ENCODE measurements around the genes JAGN1 and BRK1.

DNA sequence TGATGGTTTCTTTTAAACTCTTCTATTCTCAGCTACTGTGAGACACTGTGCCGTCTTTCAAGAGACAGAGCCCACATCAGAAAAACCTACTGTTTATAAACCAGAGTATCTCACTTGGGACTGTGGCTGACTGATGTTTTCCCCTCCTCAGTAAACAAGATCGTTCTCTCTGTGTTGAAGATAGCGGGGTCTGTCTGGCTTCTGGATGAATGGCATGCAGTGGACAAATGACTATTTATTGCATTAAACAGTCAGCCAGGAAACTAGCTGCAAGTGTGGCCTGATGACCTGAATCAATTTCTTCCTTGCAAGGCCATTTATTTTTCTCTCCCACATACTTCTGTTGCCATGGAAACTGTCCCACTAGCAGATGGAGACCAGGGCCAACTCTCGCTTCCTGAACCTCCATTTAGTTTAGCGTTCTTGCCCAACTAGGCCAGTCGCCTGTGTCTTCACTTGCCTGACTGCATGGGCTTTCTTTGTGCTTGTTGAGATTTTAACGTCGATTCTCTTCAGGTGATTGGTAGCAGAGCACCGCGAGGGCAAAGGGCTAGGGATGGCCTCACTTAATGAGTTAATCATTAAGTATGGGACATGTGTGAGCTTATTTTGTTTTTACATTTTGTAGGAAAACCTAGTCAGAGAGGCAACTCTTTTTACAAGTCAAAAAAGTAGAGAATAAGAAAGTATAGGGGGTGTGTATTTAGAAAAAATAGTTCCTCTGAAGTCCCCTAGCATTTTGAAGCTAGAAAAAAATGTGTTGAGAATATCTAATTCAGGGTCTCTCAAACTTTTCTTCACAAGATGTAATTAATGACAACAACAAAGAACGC, 27.6 kb downstream of the LMCD1 start:
- PRO-cap, result no peak

DNA sequence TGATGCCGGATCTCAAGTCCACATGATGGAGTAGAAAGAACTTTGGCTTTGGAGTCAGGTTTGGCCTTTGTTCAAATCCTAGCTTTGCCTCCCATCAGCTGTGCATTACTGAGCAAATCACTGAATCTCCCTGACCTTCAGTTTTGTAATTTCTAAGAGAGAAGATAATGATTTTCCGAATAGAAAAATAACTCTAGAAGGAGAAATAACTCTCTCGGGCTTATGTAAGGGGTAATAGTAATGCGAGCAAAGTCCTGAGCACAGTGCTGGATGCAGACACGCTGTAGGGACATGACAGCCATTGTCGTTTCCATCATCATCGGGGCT, 59.9 kb downstream of the LMCD1 start:
- PRO-cap, result no peak

DNA sequence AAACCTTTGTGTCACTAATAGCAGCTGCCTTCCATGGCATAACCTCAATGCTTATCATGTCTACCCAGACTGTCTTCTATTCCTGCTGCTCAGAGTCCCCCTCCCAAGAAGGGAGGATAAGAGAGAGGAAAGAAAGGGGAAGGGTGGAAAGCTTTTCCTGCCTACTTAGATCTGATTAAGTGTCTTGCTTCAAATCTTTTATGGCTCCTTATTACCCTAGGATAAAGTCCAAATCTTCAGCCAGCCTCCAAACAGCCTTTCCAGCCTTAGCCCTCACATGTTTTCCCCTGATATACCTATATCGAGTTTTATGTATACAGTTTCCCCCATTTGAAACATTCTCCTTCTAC, 7.8 kb upstream of the SSUH2 start:
- PRO-cap, result no peak

- PRO-cap, result no peak
These were observed 34.2 kb upstream of the SSUH2 start for GRCh38 chr3:8678706-8679260.

GRCh38 chr3:8741532-8742333, 8.1 kb downstream of the CAV3 start:
- PRO-cap, result no peak

DNA sequence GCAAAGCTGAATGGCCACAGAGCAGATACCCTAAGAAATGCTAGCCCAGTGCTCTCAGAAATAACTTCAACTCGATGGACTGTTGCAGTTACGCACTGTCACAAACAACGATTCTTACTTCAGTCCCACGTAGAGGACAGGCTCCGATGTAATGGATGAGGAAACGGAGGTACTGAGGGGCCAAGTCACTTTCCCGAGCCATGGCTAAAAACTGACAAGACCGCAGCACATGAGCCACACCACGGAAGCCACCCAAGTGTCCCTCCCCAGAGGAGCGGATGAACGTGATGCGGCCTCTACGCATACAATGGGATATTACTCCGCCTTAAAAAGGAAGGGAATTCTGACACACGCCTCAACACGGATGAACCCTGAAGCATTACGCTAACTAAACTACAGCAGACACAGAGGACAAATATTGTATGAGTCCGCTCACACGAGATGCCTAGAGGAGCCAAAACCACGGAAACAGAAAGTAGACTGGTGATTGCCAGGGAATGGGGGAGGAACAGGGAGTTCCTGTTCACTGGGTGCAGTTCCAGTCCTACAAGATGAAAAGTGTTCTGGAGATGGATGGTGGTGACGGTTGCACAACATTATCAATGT, 32.8 kb downstream of the SRGAP3 start:
- PRO-cap, result no peak

DNA sequence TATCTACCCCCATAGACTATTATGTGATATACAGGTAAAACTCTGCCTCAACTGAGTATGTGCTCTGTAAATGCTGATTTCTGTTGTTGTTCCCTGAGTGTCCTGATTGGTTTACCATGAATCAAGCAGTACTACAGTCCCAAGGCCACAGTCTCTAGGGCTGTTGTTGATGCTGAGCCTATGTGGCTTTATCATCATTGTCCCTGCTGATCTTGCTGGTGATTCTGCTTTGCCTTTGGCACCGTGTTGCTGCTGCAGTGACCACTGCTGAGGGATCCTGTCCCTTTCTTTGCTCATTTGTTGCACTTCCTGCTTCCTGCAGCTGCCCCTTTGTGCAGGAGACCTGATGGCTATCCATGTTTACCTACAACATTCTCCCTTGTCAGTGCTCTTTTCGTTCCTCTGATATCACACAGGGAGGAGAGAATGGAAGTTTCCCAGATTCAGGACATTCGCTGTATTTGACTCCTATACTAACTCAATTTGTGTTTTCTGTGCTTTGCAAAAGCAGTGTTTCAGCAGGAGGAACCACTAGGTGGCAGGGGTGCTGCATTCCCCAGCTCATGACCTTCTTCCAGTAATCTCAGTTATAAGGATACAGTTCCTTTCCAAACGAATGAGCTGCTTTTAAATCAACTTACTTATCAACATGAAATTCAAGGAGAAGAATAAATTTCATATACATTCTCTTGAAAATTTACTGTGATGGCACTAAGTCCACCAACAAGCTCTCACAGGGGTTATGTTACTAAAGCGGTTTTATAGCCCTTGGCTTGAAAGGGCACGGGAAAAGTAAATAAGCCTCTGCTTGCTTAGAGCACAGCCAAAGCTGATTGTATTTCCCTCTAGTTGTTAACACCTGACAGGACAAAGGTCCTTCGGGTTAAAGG, 9.8 kb upstream of the THUMPD3 start:
- PRO-cap, result no peak

GRCh38 chr3:9398221-9399154, 1.1 kb downstream of the SETD5 start:
- PRO-cap, result no peak

- PRO-cap, result no peak
These were observed 2.4 kb downstream of the SETD5 start for GRCh38 chr3:9399566-9400532.

DNA sequence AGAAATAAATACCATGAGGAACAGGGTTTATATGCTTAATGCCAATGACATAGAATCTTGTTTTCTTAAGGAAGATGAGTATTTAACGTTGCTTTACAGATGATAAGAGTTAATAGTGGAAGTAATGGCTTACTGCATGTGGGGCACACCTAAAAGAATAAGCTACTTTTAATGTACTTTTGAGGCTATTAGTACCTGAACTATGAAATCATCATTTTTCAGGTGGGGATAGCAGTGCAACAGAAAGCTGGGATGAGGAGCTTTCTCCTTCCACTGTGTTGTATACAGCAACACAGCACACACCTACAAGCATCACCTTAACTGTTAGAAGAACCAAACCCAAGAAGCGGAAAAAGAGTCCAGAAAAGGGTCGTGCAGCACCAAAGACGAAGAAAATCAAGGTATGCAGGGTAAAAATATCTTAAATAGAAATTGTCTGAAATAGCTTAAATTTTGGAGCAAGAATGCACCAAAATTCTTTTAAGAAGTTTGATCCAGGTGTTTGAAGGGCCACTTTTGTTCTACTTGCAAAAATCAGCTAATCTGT, 38.2 kb downstream of the SETD5 start:
- PRO-cap, result no peak

GRCh38 chr3:9731952-9733197, 840 bp downstream of the BRPF1 start:
- PRO-cap, result no peak

- PRO-cap, result no peak
These were observed 10.4 kb upstream of the CAMK1 start for GRCh38 chr3:9779699-9780959.

DNA sequence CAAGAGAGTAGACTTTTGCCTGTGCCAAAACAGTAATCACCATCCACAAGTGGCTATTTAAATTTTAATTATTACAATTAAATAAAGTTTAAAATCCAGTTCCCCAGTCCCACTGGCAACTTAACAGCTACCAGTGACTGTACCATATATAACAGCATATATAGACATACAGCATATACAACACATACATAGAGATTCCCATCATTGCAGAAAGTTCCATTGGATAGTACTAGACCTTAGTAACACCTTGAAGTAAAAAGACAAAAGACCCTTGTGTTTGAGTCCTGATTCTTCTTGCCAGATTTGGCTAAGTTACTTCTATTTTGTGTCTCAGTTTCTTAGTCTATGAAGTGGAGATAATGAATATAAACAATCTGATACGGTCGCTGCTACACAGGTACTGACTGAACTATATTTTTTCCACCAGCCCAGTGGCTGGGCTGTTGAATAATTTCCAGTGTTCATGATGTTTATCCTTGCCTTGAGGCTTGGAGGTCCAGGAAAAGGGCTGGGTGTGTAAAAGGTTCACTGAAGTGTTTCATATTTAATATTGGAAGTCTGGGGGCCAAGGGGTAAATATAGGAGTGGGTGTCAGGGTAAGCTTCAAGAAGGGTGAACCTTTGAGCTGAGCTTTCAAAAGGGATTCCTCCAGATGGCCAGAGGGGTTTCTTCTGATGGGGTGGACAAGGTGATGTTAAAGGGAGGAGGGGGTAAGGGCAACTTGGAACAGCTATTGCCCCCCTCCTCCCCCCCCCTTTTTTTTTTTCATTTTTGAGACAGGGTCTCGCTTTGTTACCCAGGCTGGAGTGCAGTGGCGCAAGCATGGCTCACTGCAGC, 2.4 kb upstream of the TTLL3 start:
- PRO-cap, result no peak

- PRO-cap, result bidirectional peak, plus-strand start at chr3:9890616, minus-strand start at chr3:9890476; bidirectional peak, plus-strand start at chr3:9891052, minus-strand start at chr3:9890927
These were observed at the start of gene JAGN1 for GRCh38 chr3:9890279-9891483. Gene JAGN1 (plus strand): TSS chr3:9890610.

DNA sequence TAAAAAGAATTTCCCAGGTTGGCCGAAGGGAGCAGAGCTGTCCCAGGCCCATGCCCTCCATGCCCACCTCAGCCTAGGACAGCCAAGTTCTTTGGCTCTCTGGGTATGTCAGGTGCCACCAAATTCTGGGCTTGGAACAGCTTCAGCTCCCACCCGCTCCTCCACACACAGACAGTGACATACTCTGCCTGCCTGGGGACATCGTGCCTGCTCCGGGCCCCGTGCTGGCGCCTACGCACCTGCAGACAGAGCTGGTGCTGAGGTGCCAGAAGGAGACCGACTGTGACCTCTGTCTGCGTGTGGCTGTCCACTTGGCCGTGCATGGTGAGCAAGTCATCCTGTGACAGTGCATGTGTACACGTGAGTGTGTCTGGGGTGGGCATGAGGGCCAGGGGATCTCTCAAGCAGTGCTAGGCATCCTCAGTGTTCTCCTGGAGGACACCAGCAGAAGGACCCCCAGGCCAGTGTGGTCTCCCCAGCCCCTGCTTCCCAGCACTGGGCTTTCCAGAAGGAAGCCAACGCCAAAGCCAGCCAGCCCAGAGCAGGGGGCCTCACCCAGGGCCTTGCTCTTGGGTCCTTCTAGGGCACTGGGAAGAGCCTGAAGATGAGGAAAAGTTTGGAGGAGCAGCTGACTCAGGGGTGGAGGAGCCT, 979 bp downstream of the IL17RC start:
- PRO-cap, result no peak

DNA sequence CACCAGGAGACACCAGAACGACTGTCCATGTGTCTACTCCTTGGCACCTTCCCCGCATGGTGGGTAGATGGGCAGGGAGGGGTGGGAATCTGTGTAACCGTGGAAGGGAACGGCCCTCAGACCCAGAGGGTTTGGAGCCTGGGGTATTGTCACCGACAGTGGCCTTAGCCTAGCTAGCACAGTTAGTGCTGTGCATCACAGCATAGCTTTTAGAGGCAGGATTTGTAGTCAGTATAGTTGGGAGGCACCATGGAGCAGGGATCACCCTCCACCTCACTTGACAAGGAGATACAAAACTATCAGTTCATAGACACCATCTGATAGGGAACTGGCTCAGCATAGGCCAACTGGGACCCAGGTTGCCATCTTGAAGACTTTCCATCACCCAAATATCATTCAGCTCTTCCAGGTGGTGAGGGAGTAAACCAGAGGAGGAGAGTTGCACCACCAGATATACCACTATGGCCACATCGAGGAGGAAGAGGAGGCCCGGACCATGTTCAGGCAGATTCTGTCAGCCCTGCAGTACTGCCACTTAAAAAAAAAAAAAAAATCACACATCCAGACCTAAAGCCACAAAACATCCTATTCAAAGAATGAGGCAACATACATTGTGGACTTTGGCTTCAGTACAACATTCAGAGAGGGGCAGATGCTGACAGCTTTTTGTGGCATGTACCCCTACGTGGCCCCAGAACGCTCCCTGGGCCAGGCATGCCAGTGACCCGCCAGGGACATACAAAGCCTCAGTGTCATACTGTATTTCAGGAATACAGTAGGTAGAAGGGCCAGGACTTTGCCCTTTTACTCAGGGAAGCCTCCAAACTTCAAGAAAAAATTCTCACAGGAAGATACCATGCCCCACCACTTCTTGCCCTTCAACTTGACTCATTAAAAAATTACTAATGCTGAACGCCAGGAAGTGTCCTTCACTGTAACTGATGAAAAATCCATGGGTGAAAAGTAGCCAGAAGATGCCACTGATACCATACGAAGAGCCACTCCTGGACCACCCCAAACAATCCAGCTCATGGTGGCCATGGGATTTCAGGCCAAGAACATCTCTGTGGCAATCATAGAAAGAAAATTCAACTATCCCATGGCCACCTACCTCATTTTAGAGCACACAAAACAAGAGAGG, 18.4 kb upstream of the EMC3 start:
- PRO-cap, result no peak

DNA sequence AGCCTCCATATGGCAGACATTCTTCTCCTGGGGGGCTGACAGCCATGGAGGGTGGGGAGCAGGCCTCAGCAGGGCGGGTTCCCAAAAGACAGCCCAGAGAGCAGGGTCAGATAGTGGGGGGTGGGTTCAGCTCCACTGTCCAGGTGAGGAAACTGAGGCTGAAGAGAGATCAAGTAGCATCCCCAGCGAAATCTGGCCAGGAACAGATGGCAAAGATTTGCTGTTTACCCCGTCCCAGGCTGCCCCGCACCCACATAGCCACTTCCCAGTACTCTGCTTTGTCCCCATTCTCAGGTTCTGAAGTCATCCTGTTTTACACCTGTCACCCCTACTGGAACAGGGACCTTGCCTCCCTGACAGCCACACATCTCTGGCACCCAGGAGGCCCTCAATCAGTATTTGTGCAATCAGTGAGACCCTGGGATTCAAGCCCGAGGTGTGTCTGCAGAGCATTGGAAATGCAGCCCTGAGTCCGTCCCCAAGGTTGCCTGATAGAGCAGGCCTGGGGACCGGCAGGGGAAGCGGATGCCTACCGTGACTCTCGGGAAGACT, 17.7 kb upstream of the FANCD2 start:
- PRO-cap, result no peak

DNA sequence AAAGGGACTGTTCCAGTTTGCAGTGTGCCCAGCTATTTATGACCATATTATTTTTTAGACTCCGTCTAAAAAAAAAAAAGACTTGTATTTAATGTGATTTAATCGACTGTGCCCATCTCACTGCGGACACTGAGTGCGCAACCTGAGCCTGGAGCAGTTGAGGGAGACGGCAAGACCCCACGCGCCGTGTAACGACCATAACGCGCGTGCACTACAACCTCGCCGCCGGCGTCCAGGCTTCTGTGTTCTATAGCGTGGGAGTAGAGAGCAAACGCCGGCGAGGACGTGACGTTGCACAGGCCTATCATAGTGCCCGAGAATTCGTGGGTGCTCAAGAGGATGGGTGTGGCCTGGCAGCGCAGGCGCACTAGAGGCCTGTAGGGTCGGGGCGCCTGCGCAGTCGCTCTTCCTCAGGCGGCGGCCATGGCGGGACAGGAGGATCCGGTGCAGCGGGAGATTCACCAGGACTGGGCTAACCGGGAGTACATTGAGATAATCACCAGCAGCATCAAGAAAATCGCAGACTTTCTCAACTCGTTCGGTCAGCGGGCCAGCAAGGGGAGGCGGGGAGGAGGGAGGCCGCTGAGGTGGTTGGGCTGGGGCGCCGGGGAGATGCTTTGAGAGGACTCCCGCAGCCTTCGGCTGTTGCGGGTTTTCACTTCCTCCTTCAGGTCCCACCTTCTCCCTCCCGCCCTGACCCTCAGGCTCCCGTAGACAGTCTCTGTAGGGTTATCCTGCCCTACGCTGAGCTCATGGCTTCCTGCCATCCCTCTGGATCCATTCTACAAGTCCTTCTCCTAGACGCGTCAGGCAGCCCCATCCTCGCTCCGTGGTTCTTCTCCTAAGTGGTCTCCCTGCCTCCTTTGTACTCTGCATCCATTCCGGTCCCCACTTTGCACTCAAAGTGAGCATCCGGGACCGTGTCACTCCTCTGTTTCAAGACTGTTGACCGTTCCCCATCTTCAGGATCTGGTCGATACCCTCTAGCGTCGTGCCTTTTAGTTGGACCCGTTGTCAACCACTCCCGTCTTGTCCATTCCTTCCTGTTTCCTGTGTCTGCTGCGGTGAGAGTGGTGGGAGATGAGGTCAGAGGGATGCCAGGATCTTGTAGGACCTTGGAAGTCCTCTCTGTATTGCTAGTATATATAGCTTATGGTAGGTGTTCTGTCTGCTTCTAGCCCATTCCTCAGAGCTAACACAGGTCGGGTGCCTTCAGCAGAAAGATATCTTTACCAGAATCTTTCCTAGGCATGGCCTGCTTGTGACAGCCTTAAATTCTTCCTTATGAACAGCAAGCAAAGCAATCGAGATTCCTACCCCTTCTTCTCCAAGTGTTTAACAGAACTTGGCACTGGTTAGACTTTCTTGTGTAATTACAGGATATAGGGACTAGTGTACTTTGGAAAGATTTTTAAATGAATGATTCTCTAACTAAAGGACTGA, at the start of gene BRK1:
Gene BRK1 (plus strand): TSS at position 397 of the 1,443 bp plus-strand sequence.
- PRO-cap, result bidirectional peak, plus-strand start at position 407 of the sequence, minus-strand start at position 242 of the sequence; unidirectional peak, minus-strand start at position 971 of the sequence

DNA sequence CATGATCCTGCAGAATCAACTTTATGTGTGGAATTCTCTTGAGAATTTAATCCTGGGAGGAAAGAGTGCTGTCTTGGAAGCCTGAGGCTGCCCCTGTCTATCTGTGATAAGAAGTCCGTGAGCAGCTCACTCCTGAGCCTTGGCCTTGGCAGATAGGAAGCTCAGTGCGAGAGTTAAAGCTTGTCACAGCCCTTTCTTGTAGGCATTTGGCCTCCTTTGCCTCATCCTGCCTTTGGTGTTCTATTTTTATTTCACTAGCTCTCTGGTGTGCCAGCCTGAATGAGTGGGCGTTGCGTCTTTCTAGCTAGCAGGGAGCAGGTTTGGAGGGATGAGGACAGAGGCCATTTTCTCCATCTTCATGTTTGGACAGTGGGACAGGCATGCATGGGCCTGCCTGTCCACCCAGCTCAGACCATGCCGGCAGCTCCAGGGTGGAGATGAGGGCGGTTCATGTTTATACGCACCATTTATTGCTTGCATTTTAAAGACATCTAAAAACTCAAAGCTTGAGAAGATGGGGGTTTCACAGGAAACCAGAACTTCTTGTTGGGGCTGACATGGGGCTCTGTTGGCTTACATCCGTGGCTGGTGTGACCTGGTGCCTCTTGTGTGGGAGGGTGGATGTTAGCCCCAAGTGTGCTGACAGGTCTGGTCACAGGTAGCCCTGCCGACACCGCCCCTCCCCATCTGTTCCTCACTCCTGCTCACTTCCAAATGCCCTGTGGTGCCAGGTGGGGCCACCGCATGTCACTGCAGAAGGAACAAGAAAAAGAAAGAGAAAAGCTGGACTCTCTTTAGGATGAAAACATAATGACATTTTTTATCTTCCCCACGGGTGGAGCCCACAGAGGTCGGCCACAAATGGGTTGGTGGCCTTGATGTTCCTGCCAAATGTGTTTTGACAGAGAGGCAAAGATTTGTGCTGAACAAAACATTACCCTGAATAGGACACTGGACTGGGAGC, 29.9 kb downstream of the IRAK2 start:
- PRO-cap, result bidirectional peak, plus-strand start at position 307 of the sequence, minus-strand start at position 242 of the sequence

DNA sequence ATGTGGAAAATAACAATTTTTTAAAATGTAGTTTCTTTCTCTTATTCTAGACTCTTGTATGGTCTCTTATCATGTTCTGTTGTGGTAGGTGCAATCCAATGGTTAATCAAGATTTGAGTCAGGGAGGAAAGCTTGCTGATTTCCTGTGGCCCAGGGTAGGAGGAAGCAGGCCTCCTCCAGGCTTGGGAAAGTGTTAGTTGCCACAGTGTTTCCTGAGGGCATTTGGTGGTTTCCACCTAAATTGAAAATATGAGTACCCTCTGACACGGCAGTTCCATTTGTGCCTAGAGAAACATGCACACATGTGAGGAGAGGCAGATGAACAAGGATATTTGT, 19.7 kb upstream of the TATDN2 start:
- PRO-cap, result no peak

Data from right cardiac atrium (tissue), 1 donor.